B cell (primary cell): ENCODE results near the gene ZFP90.

DNA sequence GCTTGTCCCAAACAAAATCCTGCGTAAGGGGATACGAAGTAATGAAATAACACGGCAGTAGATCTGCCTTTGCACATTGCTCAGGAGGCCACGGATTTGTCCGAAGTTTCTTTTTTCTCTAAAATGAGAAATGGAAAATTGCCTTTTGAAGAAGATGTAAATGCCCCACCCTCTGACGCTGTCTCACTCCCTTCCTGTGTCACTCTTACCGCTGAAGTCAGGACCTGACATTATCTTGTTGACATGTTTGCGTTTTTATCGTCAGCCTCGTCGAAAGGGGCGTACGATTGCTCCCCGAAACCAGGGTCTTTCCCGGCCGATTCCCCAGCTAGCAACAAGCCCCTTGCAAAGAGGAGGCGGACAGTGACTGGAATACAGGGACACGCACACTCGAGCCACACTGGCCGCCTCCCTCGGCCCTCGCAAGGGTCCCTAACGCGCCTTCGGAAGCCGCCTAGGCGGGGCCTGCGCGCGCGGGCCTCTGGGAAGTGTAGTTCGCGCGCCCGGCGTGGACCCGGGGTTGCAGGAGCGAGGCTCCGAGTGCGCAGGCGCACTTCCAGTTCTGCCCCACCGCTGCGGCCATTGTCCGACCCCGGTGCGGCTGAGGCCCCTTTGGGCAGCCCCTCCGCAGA, at the start of gene ZFP90:
Gene ZFP90 (plus strand): TSS at position 553 of the 632 bp plus-strand sequence.
- PRO-cap, result unidirectional peak, plus-strand start at position 202 of the sequence; unidirectional peak, plus-strand start at position 309 of the sequence; bidirectional peak, plus-strand start at position 559 of the sequence, minus-strand start at position 422 of the sequence
- CAGE, long polyA plus RNA, result start-site peak on the plus strand centred at position 566 of the sequence, 54 bp wide, 37 and 42 reads in 2 replicates

- PRO-cap, result no peak
- CAGE, long polyA plus RNA, result no peak
Measured at GRCh38 chr16:68746757-68747420, 9.8 kb downstream of the CDH1 start.

DNA sequence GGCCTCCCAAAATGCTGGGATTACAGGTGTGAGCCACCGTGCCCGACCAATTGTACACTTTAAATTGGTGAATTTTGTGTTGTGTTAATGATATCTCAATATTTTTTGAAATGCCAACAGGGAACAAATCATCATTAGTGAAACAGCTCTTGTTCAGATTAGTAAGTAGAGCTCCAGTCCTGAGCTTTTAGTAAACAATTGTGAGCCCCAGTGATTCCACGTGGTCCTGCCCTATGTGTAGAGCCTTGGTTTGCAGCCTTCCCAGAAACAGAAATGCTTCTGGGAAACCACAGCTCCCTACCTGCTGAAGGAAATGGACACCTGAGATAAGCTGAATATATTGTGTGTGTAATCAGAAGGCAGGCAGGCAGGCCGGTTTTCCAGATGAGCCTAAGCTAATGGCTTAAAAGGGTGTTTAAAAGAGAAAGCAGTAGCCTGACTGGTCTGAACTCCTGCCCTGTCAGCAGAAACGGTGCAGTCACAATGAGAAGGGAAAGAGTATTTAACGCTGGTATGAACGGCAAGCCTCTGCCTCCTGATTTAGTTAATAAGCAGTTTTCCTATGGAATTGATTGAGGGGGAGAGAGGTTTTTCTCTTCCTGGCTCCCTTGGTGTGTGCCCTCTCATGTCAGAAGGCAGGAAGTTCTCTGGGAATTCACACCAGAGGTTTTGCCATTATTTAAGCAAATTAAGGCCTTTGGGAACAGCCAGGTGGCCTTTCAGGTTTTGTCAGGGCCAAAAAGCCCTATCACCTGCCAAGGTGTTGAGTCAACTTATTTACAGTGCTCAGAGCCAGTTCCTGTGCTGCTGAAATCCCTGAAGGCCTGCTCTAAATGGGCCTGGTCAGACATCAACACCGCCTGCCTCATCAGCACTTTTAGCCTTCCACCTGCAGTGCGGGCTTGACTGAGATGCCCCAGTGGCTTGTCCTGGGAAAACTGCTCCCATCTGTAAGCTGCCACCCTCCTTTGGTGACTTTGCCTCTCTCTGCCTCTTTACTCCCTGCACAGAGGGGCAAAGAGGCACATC, 41.5 kb downstream of the CDH1 start:
- PRO-cap, result no peak
- CAGE, long polyA plus RNA, result no peak

- PRO-cap, result no peak
- CAGE, long polyA plus RNA, result no peak
Measured at GRCh38 chr16:69173325-69173996, 13.5 kb upstream of the SNTB2 start.

- PRO-cap, result no peak
- CAGE, long polyA plus RNA, result no peak
Measured at GRCh38 chr16:69316473-69317114, 5.4 kb downstream of the VPS4A start.

GRCh38 chr16:69417237-69418156, 6.9 kb upstream of the CYB5B start:
- PRO-cap, result no peak
- CAGE, long polyA plus RNA, result no peak

DNA sequence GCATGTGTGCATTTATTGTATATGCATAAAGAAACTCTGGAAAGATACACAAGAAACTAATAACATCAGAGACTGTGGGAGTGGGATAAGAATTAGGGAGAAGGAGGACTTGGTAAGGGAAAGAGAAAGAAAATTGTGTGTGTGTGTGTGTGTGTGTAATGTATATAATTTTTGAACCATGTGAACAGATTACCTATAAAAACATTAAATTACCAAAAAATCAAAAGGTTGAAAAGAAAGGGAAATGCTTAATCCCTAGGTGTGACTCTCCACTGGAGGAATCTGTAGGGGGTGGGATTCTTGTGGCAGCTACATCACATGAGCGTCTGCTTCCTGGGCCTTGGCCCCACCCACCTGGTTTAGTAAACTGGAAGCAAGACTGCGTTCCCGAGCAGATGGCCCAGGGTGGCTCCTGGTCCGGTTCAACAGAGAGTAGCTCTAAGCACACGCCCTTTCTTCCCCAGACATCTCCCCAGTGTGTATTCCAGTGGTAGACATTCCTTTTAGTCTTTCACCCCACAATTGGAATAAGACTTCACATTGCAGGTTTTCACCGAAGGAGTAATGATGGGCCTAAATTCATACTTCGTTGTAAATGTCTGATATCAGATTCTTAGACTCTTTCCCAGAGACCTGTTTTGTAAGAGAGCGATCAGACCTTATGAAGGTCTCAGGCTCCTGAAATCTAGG, 36.2 kb upstream of the NFAT5 start:
- PRO-cap, result no peak
- CAGE, long polyA plus RNA, result no peak

GRCh38 chr16:69676335-69677653, 49.6 kb downstream of the NQO1 start:
- PRO-cap, result no peak
- CAGE, long polyA plus RNA, result no peak

GRCh38 chr16:69728274-69728952, 2.1 kb upstream of the NQO1 start:
- PRO-cap, result no peak
- CAGE, long polyA plus RNA, result no peak

GRCh38 chr16:69763005-69763528, 935 bp downstream of the WWP2 start:
- PRO-cap, result bidirectional peak, plus-strand start at chr16:69763267, minus-strand start at chr16:69763193; bidirectional peak, plus-strand start at chr16:69763401, minus-strand start at chr16:69763355
- CAGE, long polyA plus RNA, result no peak

- PRO-cap, result no peak
- CAGE, long polyA plus RNA, result no peak
Measured at GRCh38 chr16:69840666-69841022, 78.5 kb downstream of the WWP2 start.

DNA sequence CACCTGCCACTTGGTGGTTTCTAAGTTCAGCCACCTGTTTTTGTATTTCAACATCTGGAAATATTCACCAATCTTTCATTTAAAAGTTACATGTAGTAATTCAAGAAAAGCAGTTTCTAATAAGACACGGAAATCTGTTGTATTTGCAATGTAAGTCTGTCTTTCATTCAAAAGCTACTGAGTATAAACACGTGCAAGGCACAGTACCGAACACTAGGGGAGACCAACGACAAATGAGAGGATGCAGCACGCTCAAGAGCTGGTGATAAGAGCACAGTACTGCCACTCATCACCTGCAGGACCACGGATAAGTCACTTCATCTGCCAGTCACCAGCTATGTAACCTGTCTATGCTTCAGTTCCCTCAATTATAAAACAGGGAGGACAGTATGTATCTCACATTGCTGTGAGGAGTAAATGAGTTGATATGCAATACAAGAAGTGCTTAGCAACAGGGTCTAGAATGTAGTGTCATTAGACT, 67.1 kb downstream of the CLEC18A start:
- PRO-cap, result no peak
- CAGE, long polyA plus RNA, result no peak

DNA sequence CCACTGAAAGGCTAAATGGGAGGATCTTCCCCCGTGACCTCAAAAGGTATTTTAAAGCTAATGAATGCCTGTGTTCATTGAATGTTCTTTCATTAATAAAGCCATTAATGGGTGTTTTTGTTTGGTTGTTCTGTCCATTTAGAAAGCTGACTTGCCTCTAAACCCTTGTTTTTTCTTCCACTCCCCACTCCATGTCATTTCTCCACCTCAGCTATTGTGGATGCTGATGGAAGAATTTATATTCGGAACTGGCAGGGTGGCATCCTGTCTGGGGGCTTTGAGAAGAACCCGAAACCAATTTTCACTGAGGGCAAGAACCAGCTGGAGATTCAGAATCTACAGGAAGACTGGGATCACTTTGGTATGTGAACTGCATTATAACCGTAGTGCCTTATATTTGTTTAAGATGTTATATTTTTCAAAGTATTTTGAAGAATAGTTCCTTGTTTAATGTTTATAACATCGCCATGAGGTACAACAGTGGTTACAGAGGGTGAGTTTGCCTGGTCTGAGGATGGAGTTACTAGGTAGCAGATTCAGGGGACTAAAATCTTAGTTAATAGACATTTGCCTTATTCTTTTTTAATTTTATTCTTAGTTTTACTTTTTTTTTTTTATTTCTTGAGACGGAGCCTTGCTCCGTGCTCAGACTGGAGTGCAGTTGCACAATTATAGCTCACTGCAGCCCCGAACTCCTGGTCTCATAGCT, 18.0 kb downstream of the PDPR start:
- PRO-cap, result no peak
- CAGE, long polyA plus RNA, result no peak

GRCh38 chr16:70225668-70226149, 26.0 kb downstream of the EXOSC6 start:
- PRO-cap, result no peak
- CAGE, long polyA plus RNA, result no peak

DNA sequence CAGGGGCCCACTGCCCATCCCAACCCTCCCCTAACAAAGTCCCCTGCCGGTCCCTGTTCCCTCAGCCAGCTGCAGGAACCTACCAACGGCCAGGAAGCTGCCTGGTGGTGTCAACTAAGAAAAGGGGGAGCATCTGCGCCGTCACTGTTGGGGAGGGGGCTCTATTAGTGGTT, 33.4 kb downstream of the DDX19A start:
- PRO-cap, result no peak
- CAGE, long polyA plus RNA, result no peak

- PRO-cap, result no peak
- CAGE, long polyA plus RNA, result no peak
Measured at GRCh38 chr16:70647501-70647773, 1.1 kb downstream of the IL34 start.

DNA sequence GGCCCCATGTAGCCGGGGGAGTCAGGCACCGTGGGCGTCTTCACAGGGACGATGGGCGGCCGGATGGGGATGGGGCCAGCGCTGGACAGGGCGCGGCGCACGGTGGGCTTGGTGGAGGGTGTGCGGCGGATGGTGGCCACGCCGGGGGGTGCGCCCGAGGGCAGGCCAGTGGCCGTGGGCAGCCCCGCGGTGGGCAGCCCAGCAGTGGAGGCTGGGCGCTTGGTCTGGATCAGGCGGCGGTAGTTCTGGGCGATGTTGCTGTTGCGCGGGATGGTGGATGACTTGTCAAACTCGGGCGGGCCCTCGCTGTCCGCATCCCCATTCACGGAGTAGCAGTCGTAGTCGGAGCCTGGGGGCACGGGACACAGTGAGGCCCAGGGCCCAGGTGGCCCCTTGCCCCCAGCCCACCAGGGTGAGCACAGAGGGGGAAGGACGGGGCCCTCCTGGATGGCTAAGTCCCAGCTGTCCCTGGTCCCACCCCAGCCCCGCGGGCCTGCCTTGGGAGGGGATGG, 17.8 kb downstream of the IL34 start:
- PRO-cap, result no peak
- CAGE, long polyA plus RNA, result no peak

- PRO-cap, result no peak
- CAGE, long polyA plus RNA, result no peak
Measured at GRCh38 chr16:70673851-70674653, 11.8 kb downstream of the MTSS2 start.

DNA sequence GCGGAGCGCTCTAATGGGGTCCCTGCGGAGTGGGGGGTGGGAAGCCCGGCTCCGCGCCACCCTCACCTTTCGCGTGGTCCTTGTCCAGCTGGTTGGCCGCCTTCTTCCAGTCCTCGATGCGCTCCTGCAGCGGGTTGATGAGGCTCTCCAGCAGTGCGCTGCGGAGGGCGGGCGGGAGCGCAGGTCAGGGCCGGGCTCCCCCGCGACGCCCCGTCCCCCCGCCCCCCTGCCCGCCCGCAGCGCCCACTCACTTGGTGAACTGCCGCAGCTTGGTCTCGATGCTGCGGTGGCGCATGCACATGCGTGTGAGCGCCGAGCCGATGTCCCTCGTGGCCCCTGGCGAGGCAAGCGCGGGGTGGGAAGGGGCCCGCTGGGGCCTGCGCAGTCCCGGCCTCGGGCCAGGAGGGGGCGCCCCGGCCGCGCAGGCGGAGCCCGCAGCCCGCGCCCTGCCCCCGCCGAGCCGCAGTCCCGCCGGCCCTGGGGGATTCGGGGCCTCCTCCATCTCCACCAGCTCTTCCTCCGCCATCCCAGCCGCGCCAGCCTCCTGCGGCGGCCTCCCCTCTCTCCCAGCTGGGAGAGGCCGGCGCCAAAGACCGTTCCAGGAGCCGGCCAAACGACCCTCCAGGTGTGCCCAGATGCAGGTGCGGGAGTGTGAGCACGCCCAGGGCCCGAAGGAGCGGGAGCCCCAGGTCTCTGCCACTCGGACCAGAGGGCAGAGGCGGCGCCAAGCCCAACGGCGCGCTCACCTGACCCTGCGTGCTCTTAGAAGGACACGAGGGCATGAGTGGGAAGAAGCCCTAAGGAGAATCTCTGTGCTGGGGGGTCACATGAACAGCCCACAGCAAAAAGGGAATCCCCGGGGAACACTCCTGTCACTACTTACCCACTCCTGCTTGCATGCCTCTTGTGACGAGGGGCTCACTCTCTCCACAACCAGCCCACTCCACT, 5.9 kb downstream of the MTSS2 start:
- PRO-cap, result no peak
- CAGE, long polyA plus RNA, result no peak

DNA sequence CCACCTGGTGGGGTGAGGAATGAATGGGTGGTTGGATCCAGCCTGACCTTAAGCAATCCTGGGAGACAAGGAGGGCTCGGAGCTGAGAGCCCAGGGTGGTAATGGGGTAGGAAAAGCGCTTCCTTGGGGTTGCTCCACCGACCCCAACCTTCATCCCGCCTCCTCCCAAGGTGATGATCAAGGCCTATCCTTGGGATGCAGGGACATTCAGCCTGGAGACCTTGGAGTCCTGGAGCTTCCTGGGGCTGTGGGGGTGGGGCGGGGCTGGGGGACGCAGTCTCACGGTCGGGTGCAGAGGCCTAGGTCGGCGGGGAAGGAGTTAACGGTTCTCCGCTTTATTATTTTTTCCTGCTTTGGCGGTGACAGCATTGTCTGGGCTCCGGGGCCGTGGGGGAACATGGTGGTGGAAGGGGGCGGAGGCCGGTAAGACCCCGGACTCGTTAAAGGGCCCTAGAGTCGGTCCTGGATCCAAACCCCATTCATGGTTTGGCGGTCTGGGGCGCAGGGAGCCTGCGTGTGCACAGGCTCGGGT, 834 bp downstream of the MTSS2 start:
- PRO-cap, result no peak
- CAGE, long polyA plus RNA, result no peak